ENCODE data around the gene SNAPC5.

GRCh38 chr15:65311831-65312335 lies 25.2 kb upstream of the PARP16 start:
- PRO-cap, result no peak

- PRO-cap, result no peak
Measured at GRCh38 chr15:65416862-65417724, 5.7 kb downstream of the IGDCC4 start.

GRCh38 chr15:65539888-65540240 lies 9.6 kb downstream of the HACD3 start:
- PRO-cap, result no peak

DNA sequence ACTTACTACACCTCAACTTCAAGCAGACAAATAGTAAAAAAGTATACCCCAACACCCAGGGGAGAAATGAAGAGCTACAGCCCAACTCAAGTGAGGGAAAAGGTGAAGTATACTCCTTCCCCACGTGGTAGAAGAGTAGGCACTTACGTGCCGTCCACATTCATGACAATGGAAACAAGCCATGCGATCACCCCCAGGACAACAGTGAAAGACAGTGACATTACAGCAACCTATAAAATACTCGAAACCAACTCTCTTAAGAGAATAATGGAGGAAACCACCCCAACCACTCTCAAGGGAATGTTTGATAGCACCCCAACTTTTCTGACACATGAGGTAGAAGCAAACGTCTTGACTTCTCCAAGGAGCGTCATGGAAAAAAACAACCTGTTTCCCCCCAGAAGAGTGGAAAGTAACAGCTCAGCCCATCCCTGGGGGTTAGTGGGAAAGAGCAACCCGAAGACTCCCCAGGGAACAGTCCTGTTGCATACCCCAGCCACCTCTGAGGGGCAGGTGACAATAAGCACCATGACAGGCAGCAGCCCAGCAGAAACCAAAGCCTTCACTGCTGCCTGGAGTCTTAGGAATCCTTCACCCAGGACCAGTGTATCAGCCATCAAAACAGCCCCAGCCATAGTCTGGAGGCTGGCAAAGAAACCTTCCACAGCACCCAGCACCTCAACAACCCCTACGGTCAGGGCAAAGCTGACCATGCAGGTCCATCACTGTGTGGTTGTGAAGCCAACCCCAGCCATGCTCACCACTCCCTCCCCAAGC lies 3.0 kb downstream of the SLC24A1 start:
- PRO-cap, result no peak

DNA sequence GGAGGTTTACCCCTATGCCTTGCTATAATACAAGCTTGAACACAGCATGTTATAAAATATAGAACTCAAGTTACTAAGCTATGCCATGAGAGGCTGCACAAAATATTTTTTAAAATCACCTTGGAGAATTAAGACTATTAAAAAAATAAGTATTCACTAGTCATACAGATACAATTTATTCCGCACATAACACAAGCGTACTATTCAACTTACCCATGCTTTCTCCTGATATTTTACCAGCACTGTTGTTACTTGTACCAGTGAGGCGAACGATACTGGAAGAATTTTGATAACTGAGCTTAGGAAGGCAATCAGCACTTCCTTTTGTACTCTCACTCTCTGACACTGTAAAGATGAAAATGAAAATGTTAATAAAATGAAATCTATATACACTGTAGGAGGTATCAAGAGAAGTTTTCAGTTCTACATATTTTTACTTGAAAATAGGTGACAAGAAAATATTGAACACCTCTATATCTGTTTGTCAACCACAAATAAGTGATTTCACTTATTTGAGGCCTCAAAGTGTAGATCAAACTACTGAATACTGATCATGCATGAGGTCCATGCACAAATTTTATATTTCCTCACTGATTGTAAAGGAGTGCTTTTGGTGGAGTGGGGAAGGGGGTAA lies 74.5 kb downstream of the SLC24A1 start:
- PRO-cap, result no peak

- PRO-cap, result no peak
Measured at GRCh38 chr15:66080596-66081044, 172.9 kb downstream of the MEGF11 start.

DNA sequence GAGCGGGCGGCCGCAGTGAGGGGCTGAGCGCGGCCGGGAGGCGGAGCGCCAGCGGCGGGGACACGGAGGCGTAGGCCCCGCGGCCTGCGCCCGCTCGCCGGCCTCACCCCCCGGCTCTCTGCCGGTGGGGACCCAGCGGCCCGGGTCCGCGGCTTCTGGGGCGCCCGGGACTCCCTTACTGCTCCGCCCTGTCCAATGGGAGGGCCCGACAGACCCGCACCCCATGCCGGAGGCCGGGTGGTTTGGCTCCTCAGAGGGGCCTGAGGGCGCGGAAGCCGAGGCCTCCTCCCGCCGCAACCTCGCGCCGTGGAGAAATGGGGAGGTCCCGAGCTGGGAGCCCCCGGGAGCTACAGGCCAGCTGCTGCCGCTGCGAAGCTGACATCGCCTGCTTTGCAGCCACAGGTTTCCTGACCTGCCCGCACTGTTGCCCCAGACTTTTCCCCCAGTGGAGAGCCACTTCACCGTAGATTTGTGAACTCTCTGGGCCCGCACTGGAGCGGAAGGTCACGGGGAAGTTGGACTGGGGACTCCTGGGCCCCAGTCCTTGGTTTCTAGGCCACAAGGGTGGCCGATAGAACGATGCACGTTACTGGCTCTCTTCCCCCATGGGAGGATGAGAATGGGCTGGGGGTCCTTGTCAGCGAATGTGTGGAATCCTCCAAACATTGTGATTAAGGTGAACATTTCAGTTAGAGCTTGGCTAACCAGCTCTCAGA lies 563 bp downstream of the DIS3L start:
- PRO-cap, result bidirectional peak, plus-strand start at position 63 of the sequence, minus-strand start outside the sequence; unidirectional peak, plus-strand start at position 63 of the sequence; unidirectional peak, minus-strand start at position 111 of the sequence

DNA sequence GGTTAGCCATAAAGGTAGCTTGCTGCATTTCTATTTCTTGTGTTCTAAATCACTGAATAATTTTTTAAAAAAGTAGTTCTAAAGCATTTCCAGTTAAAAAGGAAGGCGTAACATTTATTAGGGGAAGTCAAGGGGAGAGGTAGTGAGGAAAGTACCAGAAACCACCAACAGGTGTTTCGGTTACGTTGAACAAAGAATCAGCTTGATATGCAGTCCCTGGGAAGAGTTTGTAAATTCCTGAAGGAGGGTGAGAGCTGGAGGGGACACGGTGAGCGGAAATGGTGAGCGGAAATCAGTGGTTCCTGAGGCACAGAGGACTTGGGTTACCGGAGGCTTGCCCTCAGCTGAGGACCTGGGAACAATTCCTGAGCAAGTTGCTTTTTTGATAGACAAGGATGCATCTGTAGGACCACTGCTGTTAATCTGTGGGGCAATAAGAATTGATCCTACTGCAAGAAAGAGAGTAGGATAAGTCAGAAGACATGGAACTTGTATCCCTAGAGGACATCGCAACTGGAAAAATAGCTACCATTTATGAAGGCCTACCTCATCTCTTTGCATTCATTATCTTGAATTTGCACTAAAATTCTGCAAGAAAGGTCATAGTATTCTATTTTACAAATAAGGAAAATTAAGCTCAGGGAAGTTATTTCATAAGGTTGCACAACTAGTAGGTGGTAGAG lies 17.9 kb downstream of the MAP2K1 start:
- PRO-cap, result no peak

DNA sequence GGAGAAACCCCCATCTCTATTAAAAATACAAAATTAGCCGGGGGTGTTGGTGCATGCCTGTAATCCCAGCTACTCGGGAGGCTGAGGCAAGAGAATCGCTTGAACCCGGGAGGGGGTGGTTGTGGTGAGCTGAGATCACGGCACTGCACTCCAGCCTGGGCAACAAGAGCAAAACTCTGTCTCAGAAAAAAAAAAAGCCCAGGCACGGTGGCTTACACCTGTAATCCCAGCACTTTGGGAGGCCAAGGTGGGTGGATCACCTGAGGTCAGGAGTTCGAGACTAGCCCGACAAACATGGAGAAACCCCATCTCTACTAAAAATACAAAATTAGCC lies 53.5 kb downstream of the SNAPC5 start:
- PRO-cap, result no peak

- PRO-cap, result no peak
Measured at GRCh38 chr15:66470524-66471043, 27.0 kb downstream of the SNAPC5 start.

DNA sequence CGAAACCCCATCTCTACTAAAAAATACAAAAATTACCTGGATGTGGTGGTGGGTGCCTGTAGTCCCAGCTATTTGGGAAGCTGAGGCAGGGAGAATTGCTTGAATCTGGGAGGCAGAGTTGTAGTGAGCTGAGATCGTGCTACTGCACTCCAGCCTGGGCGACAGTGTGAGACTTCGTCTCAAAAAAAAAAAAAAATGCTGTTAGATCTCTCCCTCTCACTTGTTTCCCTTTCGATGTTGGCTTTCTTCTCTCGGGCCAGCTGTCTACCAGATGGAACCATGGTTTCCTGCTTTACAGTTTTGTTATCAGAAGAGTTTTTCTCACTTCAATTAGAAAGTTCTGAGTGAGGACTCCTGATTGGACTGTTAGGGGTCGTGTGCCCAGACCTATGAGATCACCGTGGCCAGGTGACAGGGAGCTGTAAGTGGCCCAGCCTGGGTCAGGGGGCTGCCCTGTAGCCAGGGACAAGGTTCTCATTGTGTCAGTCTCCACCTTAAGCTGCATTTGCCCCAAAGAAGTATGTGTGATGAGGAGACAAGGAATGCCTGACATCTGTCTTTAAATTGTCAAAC lies 25.4 kb downstream of the SNAPC5 start:
- PRO-cap, result no peak

GRCh38 chr15:66473344-66473697 lies 24.2 kb downstream of the SNAPC5 start:
- PRO-cap, result no peak

GRCh38 chr15:66493735-66494835 lies 3.5 kb downstream of the SNAPC5 start:
- PRO-cap, result no peak

GRCh38 chr15:66497447-66498396 lies at the start of gene SNAPC5:
Gene SNAPC5, minus strand, starts transcription at chr15:66497762.
- PRO-cap, result unidirectional peak, minus-strand start at chr15:66497765

DNA sequence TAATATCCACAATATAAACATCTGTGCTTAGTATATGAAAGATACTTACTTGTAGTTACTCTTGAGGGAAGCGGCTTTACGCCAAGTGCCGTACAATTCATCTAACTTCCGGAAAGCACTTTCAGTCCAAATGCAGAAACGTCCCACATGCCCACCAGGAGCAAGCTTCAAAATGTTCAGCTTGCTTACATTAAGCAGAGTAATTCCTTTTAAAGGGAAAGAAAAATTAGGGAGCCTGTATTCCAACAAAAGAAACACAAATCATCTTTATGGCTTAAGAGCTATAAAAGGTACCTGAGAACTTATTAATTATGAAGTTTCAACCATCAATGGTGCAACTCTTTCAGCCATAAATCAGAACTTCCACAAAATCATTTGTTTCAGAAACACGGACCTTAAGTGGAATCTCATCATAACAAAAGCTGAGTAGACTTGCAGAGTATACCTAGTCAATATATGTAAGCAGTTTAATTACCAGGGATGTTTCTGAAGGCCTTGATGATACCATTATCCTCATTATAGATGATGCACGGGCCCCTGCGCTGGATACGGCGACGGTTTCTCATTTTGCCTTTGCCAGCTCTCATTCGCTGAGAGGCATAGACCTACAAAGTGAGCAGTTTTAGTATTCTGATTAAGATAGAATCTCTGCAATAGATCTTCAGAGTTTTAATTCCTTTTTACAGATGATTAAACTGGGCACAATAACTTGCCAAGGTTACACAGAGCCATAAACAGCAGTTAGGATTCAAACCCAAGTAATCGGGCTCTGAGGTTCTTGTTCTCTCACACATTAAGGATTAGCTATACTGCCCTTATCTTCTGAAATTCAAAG lies 3.5 kb downstream of the RPL4 start:
- PRO-cap, result no peak

GRCh38 chr15:66718672-66719244 lies 16.7 kb downstream of the SMAD6 start:
- PRO-cap, result no peak

GRCh38 chr15:66763228-66763651 lies 61.2 kb downstream of the SMAD6 start:
- PRO-cap, result no peak

- PRO-cap, result no peak
Measured at GRCh38 chr15:66780074-66780663, 78.1 kb downstream of the SMAD6 start.

GRCh38 chr15:66907923-66908709 lies 157.3 kb upstream of the SMAD3 start:
- PRO-cap, result no peak

GRCh38 chr15:66993040-66993242 lies 72.5 kb upstream of the SMAD3 start:
- PRO-cap, result no peak